Esophagus muscularis mucosa (tissue), 4 donors: ENCODE measurements around the genes CCR9 and PTPN23.

DNA sequence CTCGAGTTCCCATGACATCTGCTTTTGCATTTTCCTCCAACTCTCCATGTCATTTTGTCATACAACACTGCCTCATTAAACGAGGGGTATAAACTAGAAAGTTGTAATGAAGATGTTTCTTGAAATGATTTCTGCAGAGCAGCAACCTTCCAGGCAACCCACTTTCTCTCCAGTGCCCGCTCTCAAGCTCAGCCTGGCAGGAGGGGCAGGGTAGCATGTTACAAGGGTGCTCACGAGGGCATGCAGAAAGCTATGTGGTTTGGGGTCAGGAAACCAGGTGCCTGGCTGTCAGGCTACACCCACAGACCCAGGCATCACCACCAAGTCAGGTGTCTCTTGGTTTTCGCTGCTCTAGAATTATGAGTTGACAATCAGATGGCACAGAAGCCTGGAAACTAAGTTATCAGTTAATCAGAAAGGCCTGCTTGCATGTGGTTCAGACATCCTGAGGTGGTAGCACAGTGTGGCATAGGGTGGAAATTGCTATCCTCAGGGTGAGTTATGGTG is 16.3 kb upstream of the CCR9 start:
- PRO-cap = no peak
- RAMPAGE, long total RNA, 4 experiments = no peak in any of the 4 experiments

GRCh38 chr3:45886001-45886798 is at the start of gene CCR9:
CCR9 (plus strand) TSS chr3:45886543.
- PRO-cap = no peak
- RAMPAGE, long total RNA, 4 experiments = no peak in any of the 4 experiments

GRCh38 chr3:45984494-45985074 is 11.0 kb downstream of the FYCO1 start:
- PRO-cap = no peak
- RAMPAGE, long total RNA, 4 experiments = no peak in any of the 4 experiments

DNA sequence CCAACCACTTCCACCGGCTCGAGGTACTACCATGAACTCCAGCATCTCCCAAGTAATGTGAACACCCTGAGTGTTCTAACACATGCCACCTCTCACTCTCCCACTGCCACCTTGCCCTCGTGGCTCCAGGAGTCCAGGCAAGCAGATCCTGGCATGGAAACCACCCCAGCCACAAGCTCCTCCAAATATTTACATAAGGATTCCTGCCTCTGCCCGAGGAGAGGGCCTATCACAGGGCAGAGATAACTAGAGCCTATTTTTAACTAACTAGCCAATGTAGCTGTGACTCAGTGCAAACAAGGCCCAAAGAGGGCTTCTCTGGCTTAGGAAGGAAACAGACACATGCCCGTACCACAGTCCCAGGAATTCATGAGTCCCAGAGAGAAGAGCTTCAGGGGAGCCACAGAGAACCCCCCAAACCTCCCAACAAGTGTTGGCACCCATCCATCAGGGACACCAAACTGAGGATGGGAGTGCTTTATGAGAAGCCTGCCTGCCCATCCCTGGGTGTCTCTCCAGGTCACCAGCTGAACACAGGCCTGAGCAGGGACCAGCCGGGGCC is 9.3 kb downstream of the FYCO1 start:
- PRO-cap = bidirectional peak, plus-strand start at position 310 of the sequence, minus-strand start at position 134 of the sequence
- RAMPAGE, long total RNA, 4 experiments = no peak in any of the 4 experiments

- PRO-cap = no peak
- RAMPAGE, long total RNA, 4 experiments = no peak in any of the 4 experiments
Observed at GRCh38 chr3:46484859-46485483, 12.8 kb upstream of the RTP3 start.

DNA sequence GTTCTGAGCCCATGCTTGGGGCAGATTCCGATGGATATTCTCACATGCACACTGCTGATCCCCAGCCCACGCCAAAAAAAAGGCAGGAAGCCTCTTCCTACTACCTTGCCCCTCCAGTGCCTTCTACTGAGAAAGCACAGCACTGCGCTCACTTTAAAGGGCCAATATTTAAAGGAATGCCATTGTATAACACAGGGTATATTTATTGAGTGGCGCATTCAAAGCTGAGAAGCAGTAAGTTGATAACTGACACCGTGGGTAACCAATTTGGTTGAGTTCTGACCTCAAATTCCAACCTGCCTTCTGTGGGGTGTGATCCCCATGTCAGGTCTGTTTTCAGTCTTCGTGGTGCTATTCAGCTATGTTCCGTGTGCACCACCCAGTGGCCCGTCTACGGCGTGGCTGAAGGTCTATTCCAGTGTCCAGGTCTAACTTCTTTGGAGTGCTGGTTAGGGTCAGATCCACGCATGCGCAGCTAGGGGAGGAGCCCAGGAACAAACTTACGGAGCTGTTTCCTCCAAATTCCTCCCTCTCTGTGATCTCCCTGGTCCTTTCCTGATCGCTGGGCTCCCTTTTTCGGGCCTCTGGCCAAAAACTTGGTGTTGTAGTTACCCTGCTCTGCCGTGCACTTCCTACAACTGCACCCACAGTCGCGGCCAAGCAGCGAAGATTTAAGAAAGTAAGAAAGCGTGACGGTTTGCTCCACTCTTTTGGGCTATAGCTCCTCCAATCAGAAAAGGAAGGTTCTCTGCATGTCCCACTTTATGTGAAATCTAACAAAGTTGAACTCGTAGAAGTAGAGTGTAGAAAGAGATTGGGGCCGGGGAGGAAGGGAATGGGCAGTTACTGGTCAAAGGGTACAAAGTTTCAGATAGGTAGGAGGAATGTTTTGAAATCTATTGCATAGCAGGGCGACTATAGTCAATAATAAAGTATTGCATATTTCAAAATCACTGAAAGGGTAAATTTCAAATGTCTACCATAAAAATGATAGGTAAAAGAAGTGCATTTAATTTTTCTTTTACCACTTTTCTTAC is 7.7 kb downstream of the LRRC2 start:
- PRO-cap = no peak
- RAMPAGE, long total RNA, 4 experiments = no peak in any of the 4 experiments

GRCh38 chr3:46666364-46666827 is 27.1 kb downstream of the ALS2CL start:
- PRO-cap = no peak
- RAMPAGE, long total RNA, 4 experiments = no peak in any of the 4 experiments

DNA sequence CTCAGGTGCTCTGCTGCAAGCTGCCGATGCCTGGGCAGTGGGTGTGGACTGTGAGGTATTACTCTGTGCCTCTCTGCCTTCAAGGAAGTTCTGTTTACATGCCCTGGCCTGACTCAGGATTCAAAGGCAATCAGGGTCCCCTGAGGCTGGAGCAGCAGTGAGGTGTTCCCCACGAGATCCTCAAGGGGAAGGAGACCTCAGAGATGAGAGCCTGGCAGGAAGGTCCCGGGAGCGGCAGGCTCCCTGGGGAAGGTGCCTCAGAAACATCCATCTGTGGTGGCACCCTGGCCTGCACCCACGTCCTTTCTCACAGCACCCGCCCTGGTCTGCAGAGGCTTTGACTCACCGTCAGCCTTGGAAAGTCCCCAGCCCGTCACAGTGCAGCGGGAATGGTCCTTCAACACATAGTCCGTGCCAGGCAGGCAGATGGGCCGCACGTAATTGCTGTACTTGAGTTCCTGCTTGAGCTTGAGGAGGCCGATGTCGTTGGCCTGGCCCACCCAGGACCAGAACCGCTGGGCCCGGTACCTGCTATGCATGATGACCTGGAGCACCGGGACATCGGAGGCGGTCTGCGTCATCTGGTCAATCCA is 3.7 kb downstream of the PRSS50 start:
- PRO-cap = no peak
- RAMPAGE, long total RNA, 4 experiments = no peak in any of the 4 experiments

- PRO-cap = no peak
- RAMPAGE, long total RNA, 4 experiments = no peak in any of the 4 experiments
Observed at GRCh38 chr3:46868894-46869520, 5.8 kb upstream of the MYL3 start.

DNA sequence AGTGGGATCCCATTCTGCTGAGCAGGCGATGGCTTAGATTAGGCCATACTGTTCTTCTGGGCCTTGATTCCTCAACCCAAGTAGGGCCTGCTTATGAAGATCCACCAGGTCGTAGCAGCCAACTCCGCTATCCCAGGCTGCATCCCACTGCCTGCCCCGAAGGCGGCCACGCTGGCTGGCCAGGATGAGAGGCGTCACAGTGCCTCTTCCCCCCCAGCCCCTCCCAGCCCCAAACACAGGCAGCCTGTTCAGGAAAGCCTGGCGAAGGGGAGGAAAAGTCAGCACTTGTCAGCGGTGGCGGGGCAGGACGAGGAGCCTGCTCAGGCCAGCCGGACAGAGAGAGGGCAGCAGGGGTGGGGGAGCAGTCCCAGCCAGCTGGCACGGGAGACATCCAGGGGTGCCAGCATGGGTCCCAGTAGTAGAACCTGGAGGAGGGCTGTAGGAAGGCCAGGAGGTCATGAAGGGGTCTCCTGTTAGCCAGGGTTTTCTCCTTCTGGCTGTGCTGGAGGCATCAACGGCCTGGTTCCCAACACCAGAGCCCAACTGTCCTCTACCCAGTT is 11.3 kb downstream of the PTH1R start:
- PRO-cap = no peak
- RAMPAGE, long total RNA, 4 experiments = no peak in any of the 4 experiments

- PRO-cap = no peak
- RAMPAGE, long total RNA, 4 experiments = no peak in any of the 4 experiments
Observed at GRCh38 chr3:46891927-46892855, 14.7 kb downstream of the PTH1R start.

DNA sequence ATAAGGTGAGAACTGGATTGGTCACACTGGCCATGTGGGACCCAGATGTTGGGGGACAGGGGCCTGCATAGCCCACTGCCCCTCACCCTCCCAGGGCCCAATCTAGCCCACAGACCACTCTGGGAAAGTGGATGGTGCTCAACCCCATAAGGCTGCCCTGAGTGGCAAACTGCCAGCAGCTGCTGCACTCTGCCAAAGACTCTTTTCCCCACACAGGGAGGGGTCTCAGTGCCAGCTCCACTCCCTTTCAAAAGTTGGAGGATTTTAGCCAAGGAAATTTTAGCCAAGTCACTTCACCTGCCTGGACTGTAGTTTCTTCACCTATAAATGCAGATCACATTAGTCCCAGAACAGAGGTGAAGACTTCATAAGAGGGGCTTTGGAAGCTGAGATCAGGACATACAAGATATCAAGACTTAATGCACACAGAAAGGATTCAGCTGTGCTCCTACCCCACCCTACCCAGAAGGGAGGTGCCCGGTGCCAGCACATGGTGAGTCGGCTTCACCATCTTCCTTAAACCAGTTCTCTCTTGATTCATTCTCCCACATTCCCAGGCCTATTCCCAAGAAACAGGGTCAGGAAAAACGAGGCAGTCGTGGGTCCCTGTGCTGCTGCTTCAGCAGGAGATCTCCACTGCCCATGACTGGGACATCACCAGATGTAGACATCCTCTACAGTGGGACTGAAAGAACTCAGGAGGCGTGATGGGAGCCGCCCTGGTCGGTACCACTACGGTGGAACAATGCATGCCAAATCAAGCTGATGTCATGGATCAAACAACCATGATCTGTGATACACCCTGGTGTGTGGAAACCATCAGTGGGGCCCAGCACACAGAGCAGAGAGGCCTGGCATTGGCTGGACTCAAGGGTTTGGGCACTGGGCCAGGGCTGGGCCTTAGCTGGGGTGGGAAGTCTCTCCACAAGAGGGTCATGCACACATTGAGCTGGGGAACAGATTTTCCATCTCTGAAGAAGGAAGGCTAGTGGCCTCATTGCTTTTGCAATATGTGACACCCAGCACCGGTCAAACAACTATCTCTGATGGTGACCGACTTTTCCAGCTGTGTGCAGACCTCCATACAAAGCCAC is 42.0 kb downstream of the CCDC12 start:
- PRO-cap = no peak
- RAMPAGE, long total RNA, 4 experiments = no peak in any of the 4 experiments

DNA sequence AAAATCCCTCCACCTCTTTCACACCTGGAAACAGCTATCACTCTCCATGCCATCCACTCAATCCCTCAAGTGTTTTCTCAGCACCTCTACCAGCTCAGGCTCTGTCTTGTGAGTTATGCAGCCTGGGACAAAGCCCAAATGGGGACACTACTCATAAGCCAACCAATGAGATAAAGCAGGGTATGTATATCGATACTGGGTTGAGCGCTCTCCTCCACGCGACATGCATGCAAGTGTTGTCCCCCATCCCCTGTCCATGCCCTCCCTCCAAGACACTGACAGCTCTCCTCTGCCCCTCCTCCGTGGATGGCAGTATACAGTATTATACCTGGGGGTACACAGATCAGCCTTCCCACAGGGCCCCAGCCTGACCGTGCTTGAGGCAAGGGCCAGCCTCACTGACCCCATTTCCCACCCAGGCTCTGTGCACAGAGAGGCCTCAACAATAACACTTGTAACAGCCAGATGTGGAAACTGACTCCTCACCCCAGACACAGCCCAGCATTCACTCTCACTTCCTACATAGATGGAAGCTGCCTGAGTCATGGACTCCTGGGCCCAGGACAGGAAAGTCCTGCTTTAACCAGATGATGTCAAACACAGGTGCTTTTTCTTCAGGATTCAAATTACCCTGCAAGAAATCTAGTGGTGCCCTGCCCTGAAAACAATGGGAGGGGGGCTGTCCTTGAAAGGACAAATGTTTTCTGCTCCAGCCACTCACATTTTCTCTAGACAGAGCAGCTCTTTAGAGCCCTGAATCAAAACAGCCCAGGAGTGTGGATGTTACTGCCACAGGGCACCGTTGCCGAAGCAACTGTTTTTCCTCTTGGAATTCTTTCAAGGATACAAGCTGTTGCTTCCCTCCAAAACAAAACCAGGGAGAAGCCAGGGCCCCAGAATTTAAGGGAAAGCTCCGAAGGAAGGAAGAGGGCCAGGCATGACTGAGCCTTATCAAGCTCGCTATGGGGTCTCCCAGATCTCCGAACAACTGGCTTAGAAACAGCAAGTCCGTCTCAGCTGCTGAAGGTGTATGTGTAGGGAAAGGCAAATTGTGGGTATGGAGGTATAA is 16.4 kb downstream of the CCDC12 start:
- PRO-cap = no peak
- RAMPAGE, long total RNA, 4 experiments = no peak in any of the 4 experiments

DNA sequence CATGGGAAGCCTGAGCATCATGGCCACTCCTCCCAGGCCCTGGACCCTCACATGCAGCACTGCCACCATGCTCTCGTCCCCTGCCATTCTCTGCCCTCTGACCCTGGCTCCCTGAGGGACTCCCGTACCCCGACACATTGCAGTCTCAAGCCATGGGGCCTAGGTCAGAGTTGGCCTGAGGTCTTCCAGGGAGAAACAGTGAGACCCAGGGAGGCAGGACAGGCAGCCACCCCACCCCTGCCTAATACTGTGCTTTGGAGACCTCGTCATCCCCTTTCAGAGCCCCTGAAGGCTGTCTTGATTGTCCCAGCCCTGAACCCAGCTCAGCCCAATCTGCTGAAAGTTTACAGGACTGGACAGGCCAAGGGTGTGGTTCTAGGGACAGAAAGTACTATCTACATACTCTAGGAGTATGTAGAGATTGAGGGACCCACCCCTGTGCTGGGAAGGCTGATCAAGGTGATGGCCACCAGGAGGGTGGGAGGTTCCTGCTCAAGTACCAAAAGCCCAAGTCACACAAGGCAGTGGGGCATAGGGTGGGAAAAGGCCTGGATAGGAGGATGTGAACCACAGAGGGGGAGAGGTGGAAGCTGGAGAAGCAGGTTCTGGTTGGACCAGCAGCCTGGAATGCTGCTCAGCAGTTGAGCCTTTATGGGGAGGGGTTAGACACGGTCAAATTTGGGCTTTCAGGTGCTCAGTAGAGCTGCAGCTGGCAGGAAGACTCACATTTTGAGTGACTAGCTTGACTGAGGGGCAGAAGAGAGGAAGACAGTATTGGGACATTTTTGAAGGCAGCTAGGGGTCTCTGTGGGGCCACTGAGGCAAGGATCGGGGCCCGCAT is 6.6 kb downstream of the NBEAL2 start:
- PRO-cap = no peak
- RAMPAGE, long total RNA, 4 experiments = no peak in any of the 4 experiments

DNA sequence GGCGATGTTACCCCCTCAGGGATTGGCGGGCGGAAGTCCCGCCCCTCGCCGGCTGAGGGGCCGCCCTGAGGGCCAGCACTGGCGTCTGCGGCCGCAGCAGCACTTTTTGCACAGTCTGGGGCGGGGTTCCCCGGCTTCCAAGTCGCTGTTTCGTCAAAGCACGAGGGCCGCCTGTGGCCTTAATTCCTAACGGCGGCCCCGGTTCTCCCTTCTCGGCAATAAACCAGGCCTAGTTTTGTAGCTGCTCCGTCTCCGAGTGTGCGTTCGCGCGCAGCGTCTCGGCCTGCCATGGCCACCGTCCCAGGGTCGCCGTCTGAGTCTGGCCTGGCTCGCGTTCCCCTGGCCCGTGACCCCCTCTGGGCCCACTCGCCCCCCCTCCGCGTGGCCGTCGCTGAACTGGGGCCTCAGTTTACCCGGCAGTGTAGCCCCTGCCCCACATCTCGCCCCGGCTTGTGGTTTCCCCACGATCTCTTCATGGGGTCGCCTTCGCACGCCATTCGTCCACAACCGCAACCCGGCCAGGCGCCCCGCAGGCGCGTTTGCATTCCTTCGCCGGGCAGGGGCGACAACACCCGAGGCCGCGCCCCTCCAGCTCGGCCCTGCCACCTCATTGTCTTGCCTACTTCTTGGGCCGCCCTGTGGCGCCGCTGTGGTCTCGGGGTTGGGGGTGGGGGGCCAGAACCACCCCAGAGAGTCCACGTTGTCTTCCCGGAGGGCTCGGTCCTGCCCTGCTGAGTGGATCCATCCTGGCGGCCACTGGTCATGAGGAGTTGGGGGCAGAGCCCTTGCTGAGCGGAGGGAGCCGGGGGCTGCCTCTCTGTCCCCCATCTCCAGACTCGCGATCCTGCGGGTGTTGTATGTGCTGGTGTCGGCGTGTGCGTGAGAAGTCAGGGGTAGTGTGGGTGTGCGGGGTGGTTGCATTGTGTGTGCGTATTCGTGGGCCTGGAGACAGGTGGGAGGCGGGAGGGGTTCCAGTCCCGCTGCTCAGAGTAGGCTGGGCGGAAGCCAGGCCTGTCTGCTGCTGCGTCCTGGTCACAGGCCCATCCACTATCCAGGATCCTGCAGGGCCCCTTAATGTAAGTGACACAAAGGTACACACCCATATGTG is 30.4 kb downstream of the NBEAL2 start:
- PRO-cap = bidirectional peak, plus-strand start at position 111 of the sequence, minus-strand start outside the sequence; unidirectional peak, minus-strand start at position 541 of the sequence
- RAMPAGE, long total RNA, 4 experiments = no peak in any of the 4 experiments

- PRO-cap = no peak
- RAMPAGE, long total RNA, 4 experiments = no peak in any of the 4 experiments
Observed at GRCh38 chr3:47087988-47088619, 75.8 kb downstream of the SETD2 start.

GRCh38 chr3:47163059-47163496 is 835 bp downstream of the SETD2 start:
- PRO-cap = no peak
- RAMPAGE, long total RNA, 4 experiments = no peak in any of the 4 experiments

DNA sequence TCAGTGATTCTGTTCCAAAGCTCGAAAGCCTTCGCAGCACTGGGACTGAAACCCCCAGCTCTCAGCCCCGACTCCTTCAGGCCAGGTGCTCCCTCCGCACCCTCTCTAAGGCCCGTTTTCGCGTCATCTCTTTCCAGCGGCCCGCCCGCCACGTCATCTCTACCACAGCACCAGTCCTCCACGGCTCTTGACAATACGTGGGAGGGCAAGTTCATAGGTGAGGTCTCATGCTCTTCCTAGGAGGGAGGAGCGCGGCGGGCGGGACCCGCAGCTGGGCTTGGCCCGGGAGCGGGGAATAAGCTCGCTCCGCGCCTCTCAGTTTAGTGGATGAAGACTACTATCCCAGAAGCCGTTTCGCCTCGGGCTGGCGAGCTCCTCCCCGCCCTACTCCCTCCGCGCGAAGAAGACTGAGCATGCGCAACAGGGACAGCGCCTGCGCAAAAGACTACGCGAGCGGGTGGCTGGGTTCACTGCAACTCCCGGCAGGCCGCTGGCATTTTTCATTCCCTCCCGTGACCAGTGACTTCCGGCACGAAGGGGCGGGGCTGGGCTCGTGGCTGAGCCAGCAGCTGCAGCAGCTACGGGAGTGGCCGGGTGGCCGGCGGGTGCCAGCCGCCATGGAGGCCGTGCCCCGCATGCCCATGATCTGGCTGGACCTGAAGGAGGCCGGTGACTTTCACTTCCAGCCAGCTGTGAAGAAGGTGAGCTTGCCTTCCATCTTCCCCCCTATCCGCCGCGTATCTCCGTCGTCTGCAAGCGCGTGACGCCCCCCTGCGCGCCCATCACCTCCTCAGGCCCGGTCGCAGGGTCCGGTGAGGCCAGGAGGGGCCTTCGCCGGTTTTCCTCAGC is at the start of gene PTPN23:
Gene PTPN23, plus strand, starts transcription at position 542 of the 849 bp plus-strand sequence.
- PRO-cap = bidirectional peak, plus-strand start at position 586 of the sequence, minus-strand start at position 329 of the sequence
- RAMPAGE, long total RNA, 4 experiments = start-site peak on the plus strand in 4 of 4 experiments, centred at positions 549 to 559 of the sequence, 188 to 560 reads per replicate; start-site peak on the minus strand in 2 of 4 experiments, centred at positions 348 to 354 of the sequence, 9 to 11 reads per replicate

GRCh38 chr3:47412403-47413483 is 31.9 kb downstream of the PTPN23 start:
- PRO-cap = no peak
- RAMPAGE, long total RNA, 4 experiments = no peak in any of the 4 experiments

DNA sequence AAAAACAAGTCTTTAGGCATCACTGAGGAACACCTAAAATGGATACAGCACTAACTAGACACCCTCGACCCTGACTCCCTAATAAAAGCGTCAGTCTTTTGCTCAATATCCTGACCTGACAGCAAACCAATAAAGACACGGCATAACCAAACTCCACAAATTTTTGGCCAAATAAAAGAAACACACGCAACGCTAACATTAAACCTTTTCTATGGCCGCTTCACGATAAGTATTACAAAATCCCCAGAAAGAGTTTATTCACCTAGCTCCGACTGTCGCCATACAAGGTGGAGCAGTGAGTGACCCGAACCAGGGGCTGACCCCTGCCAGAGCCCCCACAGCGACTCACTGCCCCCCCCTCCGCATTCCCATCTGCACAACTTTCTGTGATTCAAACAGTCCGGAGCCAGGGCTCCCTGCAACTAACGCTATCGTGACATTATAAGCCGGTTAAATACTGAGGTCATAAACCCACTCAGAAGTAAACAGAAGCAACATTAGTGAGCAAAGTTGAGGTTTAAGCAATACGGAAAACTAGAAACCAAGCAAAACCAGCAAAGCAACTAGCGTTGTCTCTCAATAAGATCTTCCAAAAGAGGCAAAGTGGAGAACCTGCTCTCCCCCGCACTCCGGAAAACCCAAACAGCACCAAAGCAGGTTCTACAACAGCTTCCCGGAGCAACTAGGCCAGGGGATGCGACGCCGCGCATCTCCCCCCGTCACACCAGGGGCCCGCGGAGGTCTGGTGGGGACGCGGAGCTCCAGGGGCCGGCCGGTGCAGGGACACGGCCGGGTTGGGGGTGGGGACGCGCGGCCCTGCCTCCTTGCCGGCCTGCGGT is 711 bp downstream of the SCAP start:
- PRO-cap = no peak
- RAMPAGE, long total RNA, 4 experiments = no peak in any of the 4 experiments